A549 (cell line): ENCODE measurements around the genes GPR34, MAOA and DIPK2B.

DNA sequence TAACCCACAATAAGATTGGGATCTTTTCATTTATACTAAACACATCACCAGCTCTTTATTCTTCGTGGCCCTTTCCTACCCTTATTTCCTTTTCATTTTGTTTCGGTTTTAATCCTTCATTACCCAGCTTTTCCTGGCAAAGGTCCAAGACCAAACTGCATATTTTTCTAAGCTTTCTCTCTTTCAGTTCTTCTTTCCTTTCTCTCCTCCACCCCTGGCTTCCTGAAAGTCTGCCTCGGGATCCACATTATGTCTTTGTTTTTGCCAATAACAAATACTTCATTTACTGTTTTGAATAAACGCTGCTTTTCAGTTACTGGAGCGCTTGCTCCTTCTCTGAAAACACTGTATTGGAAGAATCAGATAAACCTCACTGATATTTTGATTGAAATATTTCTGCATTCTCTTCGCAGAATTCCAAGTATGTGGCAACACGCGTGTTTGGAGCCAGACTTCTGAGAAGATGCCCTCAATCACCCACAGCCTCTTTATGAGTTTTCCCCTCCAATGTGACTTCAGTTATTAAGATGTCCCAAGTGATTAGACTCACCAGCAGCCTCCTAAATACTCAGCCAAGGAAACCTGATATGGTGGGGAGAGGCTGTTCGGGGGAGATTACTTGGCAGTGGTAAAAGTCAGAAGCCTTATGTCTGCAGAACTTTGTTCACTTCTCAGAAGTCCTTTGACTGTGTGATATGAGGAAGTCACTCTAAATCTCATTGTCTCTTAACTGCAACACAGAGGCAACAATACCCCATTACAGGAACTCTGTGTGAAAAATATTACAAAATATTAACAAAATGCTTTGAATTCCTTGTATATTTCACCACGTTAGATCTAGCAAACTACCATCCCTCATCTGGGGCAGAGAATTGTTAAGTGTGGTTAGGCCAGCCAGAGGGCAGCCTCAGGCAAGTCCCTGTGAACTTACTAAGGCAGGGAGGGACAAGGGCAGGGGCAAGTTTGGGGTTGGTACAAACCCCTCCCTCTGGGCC is 151.6 kb upstream of the USP9X start:
- PRO-cap = no peak
CAGE:
- cytosol, long polyA plus RNA = no peak
- long polyA plus RNA = no peak
- nucleus, long polyA plus RNA = no peak

- PRO-cap = no peak
CAGE:
- cytosol, long polyA plus RNA = no peak
- long polyA plus RNA = no peak
- nucleus, long polyA plus RNA = start-site peak on the minus strand at chrX:41029397-41029463, 20 and 10 reads in 2 replicates
These were observed 55.9 kb upstream of the USP9X start for GRCh38 chrX:41029328-41029776.

GRCh38 chrX:41047627-41048709 is 37.3 kb upstream of the USP9X start:
- PRO-cap = no peak
CAGE:
- cytosol, long polyA plus RNA = no peak
- long polyA plus RNA = no peak
- nucleus, long polyA plus RNA = no peak

- PRO-cap = no peak
CAGE:
- cytosol, long polyA plus RNA = no peak
- long polyA plus RNA = no peak
- nucleus, long polyA plus RNA = no peak
These were observed 5.3 kb downstream of the USP9X start for GRCh38 chrX:41090340-41091131.

- PRO-cap = no peak
CAGE:
- cytosol, long polyA plus RNA = no peak
- long polyA plus RNA = no peak
- nucleus, long polyA plus RNA = no peak
These were observed 6.6 kb downstream of the USP9X start for GRCh38 chrX:41091634-41092424.

GRCh38 chrX:41232151-41233013 is 101.6 kb upstream of the DDX3X start:
- PRO-cap = no peak
CAGE:
- cytosol, long polyA plus RNA = no peak
- long polyA plus RNA = no peak
- nucleus, long polyA plus RNA = start-site peak on the minus strand at chrX:41232587-41232683, 53 and 35 reads in 2 replicates

- PRO-cap = no peak
CAGE:
- cytosol, long polyA plus RNA = no peak
- long polyA plus RNA = no peak
- nucleus, long polyA plus RNA = no peak
These were observed 18.2 kb downstream of the DDX3X start for GRCh38 chrX:41351811-41352936.

GRCh38 chrX:41443167-41443541 is 4.0 kb upstream of the NYX start:
- PRO-cap = no peak
CAGE:
- cytosol, long polyA plus RNA = no peak
- long polyA plus RNA = no peak
- nucleus, long polyA plus RNA = no peak

DNA sequence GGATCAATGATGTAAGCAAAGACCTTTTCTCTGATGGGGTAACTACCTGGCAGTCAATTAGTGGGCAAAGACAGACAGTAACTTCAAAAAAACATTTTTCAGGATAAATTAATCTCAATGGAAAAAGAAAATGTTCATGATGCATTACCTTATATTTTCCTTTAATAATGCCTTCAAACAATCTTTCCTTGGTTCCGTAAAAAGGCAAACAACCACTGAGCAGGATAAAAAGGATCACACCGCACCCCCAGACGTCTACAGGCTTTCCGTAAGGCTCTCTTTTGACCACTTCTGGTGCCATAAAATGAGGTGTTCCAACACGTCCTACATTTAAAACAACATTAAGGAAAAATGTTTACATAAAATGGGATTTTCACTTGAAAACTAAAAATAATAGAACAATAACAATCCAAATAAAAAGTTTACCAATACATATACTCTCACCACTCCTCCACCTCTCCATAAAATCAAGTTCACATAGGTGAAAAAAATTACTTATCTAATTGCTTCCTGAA is 23.6 kb upstream of the GPR34 start:
- PRO-cap = no peak
CAGE:
- cytosol, long polyA plus RNA = no peak
- long polyA plus RNA = no peak
- nucleus, long polyA plus RNA = no peak

DNA sequence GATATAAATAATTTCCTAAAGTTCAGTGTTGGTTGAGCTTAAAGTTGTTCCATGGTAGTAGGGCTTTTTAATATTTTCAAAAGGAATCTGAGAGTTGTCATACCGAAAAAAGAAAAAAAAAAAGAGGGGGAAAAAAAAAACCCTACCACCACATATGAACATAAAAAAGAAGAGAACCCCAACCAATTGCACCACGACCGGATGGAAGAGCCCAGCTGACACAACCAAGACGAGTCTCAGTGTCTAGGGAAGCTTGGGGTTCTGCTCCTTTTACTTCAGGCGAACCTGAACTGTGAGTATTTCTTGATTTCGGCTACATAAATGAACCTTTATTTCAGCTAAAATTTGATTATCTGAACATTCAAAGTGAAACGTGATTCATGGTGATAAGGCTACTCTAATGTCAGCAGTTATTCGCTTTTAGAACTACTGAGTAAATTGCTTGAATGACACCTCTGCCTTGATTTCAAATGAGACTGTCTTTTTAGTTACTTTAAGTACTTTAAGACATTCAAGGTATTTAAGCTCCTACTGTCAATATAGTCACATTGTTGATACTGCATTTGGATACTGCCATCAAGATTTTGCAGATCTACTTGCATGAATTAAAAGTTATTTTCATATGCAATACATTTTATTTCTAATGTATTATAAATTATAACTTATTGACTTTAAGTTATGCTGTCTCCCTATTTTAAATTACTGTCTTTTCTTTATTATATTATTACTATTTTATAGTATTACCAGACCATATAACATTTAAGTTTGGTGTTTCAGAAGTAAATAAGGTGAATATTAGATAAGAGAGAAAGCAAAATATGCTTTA is at the start of gene GPR34:
GPR34 (plus strand) TSS at position 181 of the 826 bp plus-strand sequence.
- PRO-cap = no peak
CAGE:
- cytosol, long polyA plus RNA = no peak
- long polyA plus RNA = no peak
- nucleus, long polyA plus RNA = no peak

DNA sequence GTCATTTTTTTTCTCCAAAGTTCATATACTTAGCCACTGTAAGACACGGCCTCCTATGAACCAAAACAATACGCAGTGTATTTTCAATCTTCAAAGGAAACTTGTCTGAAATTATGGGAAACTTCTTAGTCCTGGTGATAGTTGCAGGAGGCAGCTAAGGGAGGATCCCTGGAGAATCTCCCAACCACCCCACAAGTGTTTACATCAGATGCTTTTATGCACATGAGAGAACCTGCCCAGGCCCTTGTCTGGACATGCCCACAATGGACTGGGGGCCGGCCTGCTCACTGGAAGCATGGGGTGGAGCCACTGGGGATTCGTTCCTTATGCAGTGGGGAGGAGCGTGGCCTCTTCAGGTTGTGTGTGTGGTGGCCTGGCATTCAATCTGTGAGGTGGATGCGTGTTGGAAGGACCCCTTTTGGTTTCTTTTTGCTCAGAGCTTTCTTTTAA is 398.7 kb upstream of the PPP1R2C start:
- PRO-cap = no peak
CAGE:
- cytosol, long polyA plus RNA = no peak
- long polyA plus RNA = no peak
- nucleus, long polyA plus RNA = no peak

DNA sequence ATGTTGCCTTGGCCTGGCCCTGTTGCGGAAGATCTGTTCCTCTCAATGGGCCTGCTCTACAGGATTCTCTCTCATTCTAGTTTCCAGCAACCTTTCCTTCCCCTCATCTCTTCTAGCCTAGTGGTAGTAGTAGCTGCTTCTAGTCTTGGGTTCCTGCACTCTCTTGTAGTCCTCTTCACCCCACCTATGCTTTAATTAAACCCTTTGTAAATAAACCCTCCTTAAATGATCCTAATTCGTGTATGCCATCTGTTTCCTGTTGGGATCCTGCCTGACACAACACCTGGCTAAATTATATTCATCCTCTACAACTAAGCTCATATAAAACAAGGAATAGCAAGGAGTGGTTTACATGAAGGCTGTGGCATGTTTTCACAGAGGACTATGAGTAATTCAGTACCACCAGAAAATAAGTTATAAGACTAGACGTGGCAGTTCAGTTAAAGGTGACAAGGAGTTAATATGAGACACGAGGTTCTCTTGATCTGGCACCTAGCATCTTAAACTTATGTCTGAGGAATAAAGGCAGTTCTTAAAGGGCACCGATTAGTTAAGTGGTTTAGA is 95.6 kb upstream of the MAOA start:
- PRO-cap = no peak
CAGE:
- cytosol, long polyA plus RNA = no peak
- long polyA plus RNA = no peak
- nucleus, long polyA plus RNA = no peak

DNA sequence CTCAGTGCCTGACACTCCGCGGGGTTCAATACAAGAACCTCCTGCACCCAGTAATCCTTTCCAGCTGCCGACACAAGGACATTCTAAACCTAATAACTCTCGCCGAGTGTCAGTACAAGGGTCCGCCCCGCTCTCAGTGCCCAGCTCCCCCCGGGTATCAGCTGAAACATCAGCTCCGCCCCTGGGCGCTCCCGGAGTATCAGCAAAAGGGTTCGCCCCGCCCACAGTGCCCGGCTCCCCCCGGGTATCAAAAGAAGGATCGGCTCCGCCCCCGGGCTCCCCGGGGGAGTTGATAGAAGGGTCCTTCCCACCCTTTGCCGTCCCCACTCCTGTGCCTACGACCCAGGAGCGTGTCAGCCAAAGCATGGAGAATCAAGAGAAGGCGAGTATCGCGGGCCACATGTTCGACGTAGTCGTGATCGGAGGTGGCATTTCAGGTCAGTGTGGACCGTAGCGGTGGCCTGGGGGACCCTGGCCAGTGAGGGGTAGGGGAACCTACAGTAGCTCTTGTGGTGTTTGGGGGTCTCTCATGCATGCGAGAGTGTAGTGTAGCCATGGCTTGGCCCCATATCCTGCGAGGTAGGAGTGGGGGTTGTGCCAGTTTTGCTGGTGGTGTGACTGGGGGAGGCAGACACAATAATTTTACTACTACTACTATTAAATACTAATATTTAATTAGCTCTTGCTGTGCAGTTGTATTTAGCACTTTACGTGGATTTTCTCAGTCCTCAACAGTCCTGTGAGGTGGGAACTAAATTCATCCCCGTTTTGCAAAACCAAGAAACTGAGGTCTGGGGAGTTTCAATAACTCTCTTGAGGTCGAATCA is at the start of gene MAOA:
MAOA (plus strand) TSS at position 322 of the 827 bp plus-strand sequence.
- PRO-cap = bidirectional peak, plus-strand start at position 322 of the sequence, minus-strand start at position 94 of the sequence
CAGE:
- cytosol, long polyA plus RNA = no peak
- long polyA plus RNA = start-site peak on the plus strand centred at position 269 of the sequence, 36 bp wide, 64 and 24 reads in 2 replicates
- nucleus, long polyA plus RNA = start-site peak on the plus strand centred at position 251 of the sequence, 72 bp wide, 41 and 17 reads in 2 replicates

DNA sequence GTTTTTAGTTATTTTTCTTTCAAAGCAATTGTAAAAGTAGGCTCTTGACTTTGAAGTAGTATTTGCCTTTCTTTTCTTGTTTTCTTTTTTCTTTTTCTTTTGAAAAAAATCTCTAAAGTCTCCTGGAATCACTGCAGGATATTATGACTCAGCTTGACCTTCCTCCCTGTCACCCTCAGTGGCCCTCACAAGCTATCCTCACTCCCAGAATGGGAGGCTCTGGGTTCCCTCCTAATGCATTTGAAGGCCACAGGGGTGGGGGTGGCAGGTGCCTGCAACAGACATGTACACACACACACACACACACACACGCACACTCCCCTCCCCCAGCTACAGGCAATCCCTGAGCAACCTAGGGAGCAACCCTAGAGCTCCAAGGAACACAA is 37.4 kb downstream of the MAOA start:
- PRO-cap = no peak
CAGE:
- cytosol, long polyA plus RNA = no peak
- long polyA plus RNA = no peak
- nucleus, long polyA plus RNA = no peak

- PRO-cap = no peak
CAGE:
- cytosol, long polyA plus RNA = no peak
- long polyA plus RNA = no peak
- nucleus, long polyA plus RNA = no peak
These were observed 45.9 kb downstream of the MAOA start for GRCh38 chrX:43701823-43702505.

DNA sequence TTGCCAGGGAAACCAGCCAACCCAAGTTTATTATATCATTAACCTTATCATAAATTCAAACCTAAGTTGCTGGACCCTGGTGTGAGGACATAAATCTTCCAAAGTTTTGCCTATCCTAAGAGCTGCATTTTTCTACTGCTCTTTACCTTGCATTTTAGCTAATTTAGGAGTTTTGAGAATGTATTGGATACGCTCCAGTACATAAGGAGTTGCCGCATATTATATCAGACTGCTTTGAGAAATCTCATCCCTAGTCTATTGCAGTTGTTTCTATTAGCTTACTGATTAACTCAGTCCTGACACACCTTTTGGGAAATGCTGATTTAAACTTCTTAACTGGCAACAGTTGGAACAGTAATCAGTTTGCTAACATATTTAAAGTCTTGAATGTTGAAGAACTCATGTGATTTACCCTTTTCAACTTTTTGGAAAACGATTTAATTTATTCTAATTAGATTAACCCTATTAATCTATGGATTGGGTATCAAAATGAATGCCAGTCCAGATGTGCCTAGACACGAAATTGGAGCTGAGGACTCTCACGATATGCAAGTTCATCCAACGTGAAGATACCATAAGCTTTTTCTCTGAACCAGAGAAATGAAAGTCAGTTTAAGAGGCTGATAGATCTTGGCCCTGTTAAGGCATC is 89.9 kb downstream of the MAOA start:
- PRO-cap = no peak
CAGE:
- cytosol, long polyA plus RNA = no peak
- long polyA plus RNA = no peak
- nucleus, long polyA plus RNA = no peak

- PRO-cap = no peak
CAGE:
- cytosol, long polyA plus RNA = no peak
- long polyA plus RNA = no peak
- nucleus, long polyA plus RNA = no peak
These were observed 97.8 kb downstream of the EFHC2 start for GRCh38 chrX:44245662-44246033.

DNA sequence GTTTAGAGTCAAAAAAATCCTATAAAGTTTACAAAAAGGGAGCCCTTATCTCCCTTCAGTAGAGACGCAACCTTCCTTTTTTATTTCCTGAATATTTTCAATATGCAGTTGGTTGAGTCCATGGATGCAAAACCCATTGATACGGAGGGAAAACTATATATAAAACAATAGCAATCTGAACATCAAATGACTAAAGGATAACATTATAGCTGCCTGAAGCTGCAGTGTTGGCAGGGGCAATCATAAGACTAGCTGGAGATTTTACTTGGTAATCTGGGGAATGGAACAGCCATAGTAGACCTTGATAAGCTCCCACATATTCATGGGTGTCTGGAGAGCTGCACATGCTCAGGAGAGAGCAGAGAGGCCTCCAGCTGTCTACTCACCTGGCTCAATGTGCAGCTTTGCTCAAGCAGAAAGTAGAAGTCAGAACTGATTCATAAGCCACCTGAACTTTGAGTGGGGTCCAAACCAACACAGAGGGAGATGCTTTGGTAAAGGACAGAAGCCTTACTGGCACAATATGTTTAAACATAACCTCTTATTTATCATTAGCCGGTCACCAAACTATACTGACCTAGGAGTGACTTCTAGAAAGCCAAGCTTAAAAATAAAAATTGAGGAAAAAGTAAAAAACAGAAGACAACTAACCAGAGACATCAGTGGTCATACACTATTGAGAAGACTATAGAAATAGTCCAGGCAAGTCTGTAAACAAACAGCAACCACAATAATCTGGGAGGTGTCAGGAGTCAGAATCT is 54.4 kb downstream of the KDM6A start:
- PRO-cap = no peak
CAGE:
- cytosol, long polyA plus RNA = no peak
- long polyA plus RNA = no peak
- nucleus, long polyA plus RNA = no peak

GRCh38 chrX:44960182-44960873 is 87.3 kb downstream of the KDM6A start:
- PRO-cap = no peak
CAGE:
- cytosol, long polyA plus RNA = no peak
- long polyA plus RNA = no peak
- nucleus, long polyA plus RNA = no peak

DNA sequence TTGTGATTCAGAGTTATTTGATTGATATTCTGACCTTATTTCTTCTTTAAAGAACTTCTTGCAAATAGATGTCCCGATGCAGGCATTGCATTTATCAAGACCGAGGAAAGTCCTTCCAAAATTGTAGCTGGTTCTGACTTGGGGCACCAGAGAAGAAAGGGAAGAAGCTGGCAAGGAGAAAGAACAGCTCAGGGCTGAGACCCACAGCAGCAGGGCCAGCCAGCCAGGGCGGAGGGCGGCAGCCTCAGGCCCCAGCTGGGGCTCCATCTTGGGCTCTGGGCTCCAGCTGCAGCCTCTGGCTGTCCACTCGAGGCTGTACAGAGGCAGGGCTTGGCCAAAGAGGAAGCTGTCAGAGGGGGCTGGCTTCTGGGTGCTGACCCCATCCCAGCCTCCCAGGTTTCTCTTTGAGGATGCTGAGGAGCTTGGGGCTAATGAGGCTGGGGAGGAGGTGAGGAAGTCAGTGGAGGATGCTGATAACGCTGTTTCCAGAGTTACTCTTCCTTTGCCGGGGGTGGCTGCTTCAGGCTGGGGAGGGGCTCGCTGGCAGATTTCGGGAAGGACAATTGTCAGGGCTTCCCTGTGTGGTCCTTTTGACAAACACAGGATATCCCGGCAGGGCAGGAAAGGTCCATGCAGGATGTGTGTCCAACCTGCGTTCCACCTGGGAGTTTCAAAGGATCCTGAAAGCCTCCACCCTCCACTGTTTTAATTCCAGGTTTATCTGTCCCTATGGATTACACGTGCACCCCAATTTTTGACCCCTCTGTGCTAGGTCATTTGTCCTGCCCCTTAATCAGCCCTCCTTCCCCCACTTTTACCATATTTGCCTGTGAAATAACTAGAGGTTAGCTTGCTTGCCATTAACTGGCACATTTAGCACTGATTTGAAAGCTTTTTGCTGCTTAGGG is at the start of gene DIPK2B:
DIPK2B (minus strand) TSS at position 317 of the 908 bp plus-strand sequence.
- PRO-cap = no peak
CAGE:
- cytosol, long polyA plus RNA = no peak
- long polyA plus RNA = no peak
- nucleus, long polyA plus RNA = no peak